Measurements from ENCODE around the gene RASA3.

- PRO-cap, result no peak
- RAMPAGE, long total RNA, 4 experiments, result no peak in any of the 4 experiments
These were observed 8.1 kb downstream of the RASA3 start for GRCh38 chr13:114124183-114124778.

- PRO-cap, result no peak
- RAMPAGE, long total RNA, 4 experiments, result start-site peak on the minus strand in 1 of 4 experiments, at chr13:114127029-114127708 at its widest, 5 reads per replicate
These were observed 5.4 kb downstream of the RASA3 start for GRCh38 chr13:114126706-114127705.

GRCh38 chr13:114132229-114133141 is at the start of gene RASA3:
Gene RASA3 (minus strand): TSS chr13:114132623.
- PRO-cap, result bidirectional peak, plus-strand start at chr13:114132705, minus-strand start at chr13:114132623
- RAMPAGE, long total RNA, 4 experiments, result start-site peak on the minus strand in 2 of 4 experiments, at chr13:114132514-114132574 at its widest, 18 reads per replicate

DNA sequence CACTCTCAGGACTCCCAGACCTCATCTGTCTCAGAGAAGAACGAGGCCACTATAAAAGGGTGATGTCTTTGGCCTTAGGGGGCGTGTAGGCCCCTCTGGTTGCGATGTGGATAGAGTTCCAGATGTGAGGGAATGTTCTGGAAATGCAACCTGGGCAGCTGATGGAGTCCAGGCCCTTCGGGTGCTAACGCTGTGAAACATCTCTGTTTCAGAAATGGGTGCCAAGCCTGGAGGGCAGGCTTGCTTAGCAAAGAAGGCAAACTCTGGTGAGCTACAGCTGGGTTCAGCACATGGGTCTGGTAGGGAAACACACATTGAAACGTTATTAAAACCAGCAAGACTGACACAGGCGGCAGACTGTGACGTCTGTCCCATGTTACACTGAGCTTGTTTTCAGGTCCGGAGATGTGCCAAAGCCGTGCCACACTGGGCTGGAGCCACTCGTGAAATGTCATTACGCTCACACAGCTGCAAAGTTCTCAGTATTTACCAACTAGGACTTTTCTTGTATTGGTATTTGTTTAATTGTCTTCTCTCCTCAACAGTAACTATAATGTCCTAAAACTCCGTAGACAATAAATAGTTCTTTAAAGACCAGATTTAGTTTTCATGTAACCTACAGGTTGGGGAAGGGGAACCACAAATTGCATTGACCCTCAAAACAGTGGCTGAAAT is 8.5 kb upstream of the CDC16 start:
- PRO-cap, result no peak
- RAMPAGE, long total RNA, 4 experiments, result no peak in any of the 4 experiments

- PRO-cap, result no peak
- RAMPAGE, long total RNA, 4 experiments, result no peak in any of the 4 experiments
These were observed 4.0 kb downstream of the CDC16 start for GRCh38 chr13:114238629-114239193.